Sciatic nerve (tissue), 1 donor: ENCODE data around the gene PRDM4.

GRCh38 chr12:107329464-107329946, 11.3 kb downstream of the ABTB3 start:
- PRO-cap = no peak

DNA sequence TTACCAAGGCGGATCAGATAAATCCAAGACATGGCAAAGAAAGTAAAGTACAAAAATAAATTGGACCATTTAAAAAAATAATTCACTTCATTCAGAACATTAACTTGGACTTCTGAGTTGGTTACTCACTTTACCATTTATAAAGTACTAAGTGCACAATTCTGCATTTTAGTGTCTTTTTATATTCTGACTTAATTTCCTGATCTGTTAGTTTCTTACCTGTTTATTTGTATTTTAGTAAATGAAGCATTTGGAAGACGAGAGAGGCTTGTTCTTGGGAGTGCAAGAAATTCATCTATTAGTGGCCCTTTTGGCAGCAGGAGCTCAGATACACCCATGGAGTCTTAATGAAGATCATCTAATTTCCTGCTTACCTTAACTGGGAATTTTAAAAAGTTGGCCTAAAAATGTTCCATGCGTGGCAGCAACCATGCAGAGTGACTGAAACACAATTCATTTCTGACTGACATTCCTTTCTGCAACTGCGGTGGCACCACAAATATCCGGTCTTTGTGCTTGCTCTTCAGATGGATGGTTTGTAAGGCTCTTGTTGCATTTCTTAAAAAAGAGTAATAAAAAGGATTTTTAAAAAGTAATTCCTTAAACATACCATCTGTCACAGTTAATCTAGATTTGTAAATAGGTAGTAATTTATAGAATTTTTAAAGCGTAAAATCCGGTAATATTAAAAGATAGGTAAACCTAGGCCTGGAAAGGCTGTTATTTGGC, 26.4 kb downstream of the PWP1 start:
- PRO-cap = no peak

DNA sequence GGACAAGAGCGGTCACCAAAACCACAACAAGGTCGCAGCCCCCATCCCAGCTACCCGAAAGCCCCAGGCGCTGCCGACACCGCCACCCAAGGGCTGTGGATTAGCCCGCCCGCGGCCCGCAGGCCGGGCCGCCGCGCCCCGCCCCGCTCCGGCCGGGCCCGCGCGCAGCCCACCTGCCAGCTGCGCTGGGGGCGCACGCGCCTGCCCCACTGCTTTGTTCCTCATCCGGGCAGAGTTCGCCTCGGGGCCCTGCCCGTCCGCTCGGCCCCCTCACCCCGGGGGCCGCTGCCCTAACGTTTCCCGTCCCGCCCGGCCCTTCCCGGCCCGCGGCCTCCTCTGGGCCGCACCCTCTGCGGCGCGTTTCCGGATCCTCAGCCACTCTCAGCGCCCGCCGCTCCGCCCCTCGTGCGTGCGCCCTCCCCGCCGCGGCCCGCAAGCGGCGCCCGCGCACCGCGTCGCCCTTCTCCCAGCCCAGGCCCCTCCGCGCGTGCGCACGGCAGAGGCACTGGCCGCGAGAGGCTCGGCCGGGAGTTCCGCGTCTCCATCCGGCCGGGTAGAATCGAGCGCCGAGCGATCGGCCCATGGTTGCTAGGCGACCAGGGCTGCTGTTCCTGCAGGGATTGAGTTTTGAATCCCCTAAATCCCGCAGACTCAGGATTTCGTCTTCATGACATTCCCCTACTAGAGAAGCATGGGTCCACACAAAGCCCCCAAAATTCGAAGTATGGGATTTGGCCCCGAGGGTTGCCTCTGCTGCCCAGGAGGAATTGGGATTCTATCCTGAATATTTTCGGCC, at the start of gene PRDM4:
Gene PRDM4, minus strand, starts transcription at position 354 of the 796 bp plus-strand sequence.
- PRO-cap = bidirectional peak, plus-strand start at position 499 of the sequence, minus-strand start at position 352 of the sequence

DNA sequence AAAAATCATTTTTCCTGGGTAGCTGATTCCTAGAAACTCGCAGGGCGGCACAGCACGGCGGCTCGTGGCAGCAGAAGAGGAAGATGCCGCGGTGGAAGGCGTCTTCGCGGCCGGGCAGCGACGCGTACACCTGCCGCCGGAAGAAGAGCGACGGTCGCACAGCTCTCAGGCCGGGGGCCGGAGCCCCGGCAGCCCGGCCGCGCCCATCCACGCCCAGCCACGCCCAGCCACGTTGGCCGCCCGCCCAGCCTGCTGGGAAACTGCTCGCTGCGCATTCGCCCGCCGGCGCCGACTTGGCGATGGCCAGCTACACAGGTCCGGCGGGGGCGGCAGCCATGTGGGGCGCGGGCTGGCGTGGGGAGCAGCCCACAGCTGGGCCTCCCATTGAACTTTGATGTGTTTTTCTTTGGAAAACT, 129.1 kb downstream of the ASCL4 start:
- PRO-cap = no peak

GRCh38 chr12:107912458-107912990, 138.0 kb downstream of the ASCL4 start:
- PRO-cap = no peak

GRCh38 chr12:108117182-108117934, 11.7 kb upstream of the WSCD2 start:
- PRO-cap = no peak

GRCh38 chr12:108302210-108302872, 36.8 kb downstream of the CMKLR1 start:
- PRO-cap = no peak

GRCh38 chr12:108333260-108333494, 5.9 kb downstream of the CMKLR1 start:
- PRO-cap = unidirectional peak, plus-strand start at chr12:108333341

DNA sequence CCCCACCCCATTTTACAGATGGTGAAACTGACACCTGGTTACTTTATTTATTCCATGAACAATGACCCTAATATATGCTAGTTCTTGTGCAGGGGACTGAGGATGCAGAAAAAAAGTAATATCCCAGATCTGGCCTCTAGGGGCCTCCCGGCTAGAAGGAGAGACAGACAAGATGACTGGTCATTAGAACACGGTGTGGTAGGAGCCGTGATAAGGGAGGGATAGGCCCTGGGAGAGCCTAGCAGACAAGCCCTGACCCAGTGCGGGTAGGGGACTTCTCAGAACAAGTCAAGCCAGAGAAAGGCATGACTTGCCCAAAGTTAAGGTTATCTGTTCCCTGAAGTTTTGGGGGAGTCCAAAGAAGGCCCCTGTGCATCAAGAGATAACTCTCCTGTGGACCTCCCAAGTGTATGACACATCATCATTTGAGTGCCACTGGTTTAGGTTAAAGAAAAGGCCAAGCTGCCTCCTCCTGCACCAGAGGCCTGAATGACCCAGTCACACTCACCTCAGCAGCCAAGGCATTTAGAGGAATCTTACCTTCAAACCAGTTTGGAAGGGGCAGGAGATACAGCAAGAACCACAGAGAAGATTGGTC, 1.7 kb downstream of the CMKLR1 start:
- PRO-cap = unidirectional peak, plus-strand start at position 186 of the sequence

- PRO-cap = no peak
Measured at GRCh38 chr12:108515936-108516101, 742 bp downstream of the FICD start.

DNA sequence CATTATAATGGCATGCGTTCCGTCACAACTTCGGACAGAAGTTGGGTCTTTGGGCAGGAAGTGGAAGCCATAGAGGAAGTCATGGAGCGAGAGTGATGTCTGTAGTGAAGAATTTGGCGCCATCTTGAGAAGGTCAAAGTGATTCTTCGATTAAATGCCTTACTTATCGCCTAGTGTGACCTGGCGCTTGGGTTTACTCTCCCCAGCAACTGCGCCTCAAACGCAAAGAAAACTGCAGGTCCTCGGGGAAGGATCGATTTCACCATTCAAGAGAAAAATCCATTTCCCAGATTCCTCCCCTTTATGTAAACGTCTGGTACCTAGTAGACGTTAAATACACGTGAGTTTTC, 362 bp upstream of the SART3 start:
- PRO-cap = bidirectional peak, plus-strand start at position 104 of the sequence, minus-strand start outside the sequence

DNA sequence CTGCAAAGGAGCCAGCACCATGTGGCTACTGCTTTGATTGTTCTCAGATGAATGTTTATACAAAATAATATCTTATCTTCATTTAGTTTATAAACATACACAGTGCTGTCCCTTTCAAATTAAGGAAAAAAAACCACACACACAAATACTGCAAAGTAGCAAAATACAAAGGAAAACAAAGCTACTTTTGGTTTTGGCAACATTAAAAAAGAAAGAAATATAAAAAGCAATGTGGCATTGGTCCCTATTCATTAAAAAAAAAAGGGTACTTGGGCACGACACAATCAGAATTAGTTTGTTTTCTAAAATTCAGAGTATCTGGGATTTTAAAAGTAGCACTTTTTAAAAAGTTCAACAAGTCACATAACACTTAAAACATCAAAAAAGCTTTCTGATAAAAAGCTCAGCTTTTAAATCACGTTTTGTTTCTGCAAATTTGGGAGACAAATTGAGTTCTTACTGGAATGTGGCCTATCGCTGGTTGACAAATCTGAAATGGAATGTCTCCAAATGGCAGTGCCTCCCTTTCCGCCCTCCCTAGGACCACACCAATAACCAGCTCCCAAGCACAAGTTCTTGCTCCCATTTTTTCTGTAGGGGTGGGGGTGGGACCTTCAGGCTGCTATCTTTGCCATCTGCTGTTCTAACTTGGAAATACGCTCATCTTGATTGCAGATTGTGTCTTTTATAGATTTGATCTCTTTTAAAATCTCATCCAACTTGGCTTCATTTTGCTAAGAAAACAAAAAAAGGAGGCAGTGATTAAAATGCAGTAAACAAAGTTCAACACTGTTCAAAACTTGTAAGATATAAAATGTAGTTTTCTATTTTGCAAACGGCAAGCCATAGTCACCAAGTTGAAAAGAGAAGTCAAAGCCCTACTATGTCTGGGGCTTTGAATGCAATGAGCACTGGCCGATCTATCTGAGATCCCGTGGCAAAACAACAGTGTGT, 13.4 kb upstream of the SELPLG start:
- PRO-cap = no peak

- PRO-cap = no peak
Measured at GRCh38 chr12:108664220-108665572, 31.0 kb upstream of the SELPLG start.

GRCh38 chr12:108696319-108697115, 34.8 kb downstream of the CORO1C start:
- PRO-cap = no peak

DNA sequence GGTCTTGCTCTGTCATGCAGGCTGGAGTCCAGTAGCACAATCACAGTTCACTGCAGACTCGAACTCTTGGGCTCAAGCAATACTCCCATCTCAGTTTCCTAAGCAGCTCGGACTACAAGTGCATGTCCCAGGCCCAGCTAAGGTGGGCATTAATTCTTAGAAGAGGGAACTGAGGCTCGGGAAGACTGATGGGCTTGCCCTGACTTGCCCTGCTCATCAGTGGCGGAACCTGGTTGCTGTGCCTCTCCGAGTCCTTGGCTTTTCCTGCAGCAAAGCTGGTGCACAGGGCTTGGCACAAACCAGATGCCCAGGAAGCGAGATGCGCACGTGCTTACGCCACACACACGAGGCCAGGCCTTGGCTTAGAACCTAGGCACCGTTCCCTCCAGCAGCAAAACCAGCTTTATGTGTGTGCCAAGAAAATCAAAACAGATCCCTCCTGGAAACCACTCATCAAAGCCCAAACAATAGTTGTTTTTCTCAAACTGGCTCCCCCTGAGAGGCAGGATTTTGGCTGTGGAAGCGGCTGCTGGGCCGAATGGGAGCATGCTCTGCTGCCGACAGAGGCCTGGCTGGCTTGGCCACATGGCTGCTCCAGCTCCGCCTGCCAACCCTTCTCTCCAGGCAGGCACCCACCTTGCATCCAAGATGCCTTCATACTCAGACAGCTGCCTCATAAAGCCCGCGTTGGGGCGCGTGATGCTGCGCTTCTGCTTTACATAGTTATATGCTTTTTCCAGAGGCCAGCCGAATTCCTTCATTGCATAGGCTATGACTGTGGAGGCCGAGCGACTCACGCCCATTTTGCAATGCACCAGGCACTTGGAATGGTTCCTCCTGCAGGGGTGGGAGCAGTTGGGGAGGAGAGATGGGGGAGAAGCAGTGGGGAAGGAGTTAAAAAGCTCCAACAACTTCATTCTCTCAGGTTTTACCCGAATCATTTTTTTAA, 58.7 kb downstream of the SSH1 start:
- PRO-cap = no peak

DNA sequence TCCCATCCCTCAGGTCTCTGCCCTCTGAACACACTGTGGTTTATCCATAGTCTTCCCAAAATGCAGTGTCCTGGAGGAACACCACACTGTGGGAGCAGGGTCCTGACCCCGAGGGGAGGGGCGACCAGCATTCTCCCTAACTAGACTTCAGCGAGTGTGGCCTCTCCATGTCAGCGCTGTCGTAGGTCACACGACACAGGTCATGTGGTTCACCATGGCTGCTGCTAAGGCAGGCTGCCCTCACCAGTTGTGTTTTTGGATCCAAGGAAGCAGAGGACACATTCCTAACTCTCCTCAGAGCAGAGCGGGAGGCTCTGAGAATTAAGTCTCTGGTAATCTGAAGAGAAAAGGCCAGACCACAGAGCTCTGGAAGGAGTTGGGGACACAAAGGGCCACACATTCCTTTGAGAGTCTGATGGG, 50.4 kb downstream of the SSH1 start:
- PRO-cap = no peak

DNA sequence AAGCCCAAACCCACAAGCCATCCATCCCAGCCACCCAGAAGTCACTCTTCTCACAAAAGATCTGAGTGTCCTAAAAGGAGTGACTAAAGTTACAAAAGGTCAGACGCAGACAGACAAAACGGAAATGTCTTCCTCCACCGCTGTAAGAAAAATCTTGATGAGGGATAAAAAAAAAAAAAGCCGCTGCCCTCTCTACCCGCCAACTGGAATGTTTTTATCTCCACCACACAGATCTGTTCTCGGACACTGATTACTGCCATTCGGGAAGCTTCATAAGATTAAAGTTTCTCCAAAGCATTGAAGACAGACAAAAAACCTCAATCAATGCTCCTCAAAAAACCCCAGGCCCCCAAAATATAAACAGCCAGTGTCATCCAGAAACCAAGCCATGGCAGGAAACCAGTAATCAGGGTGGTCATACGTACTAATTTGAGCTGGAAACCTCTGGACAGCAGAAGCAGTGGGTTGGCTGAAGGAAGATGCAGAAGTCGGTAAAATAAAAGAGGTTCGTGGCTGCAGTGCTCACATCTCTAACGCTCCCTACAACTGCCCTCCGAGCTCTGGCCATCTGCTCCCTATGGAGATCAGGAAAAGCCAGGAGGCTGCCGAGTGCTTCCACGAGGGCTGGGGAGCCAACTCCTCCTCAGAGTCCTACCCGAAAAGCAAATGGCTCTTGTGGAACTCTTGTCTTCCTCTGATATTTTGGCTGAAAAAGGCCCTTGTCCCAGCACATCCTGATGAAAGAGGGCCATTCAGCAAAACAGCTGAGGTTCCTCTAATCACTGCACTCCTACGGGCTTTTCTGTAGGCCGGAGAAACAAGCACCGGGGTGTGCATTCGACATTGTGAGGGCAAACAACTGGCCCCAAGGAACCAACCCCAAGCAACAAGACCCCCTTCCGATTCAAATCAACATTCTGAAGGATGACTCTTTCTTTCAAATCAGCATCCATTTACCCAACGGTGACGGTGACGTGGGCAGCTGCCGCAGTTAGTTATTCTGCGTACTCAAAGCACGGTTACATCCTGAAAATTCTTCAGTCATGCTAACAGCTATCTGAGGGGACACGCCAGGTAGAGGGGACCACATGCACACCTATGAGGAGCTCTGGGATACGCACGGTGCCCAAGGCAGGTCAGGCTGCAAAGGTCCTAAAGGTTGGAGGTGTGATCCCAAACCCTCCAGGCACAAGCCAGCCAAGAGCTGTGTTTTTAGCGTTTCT, 30.1 kb downstream of the SSH1 start:
- PRO-cap = unidirectional peak, minus-strand start at position 548 of the sequence; unidirectional peak, minus-strand start at position 562 of the sequence; unidirectional peak, minus-strand start at position 696 of the sequence

GRCh38 chr12:108833800-108834084, 23.6 kb downstream of the SSH1 start:
- PRO-cap = no peak

- PRO-cap = no peak
Measured at GRCh38 chr12:108850798-108851731, 6.3 kb downstream of the SSH1 start.

DNA sequence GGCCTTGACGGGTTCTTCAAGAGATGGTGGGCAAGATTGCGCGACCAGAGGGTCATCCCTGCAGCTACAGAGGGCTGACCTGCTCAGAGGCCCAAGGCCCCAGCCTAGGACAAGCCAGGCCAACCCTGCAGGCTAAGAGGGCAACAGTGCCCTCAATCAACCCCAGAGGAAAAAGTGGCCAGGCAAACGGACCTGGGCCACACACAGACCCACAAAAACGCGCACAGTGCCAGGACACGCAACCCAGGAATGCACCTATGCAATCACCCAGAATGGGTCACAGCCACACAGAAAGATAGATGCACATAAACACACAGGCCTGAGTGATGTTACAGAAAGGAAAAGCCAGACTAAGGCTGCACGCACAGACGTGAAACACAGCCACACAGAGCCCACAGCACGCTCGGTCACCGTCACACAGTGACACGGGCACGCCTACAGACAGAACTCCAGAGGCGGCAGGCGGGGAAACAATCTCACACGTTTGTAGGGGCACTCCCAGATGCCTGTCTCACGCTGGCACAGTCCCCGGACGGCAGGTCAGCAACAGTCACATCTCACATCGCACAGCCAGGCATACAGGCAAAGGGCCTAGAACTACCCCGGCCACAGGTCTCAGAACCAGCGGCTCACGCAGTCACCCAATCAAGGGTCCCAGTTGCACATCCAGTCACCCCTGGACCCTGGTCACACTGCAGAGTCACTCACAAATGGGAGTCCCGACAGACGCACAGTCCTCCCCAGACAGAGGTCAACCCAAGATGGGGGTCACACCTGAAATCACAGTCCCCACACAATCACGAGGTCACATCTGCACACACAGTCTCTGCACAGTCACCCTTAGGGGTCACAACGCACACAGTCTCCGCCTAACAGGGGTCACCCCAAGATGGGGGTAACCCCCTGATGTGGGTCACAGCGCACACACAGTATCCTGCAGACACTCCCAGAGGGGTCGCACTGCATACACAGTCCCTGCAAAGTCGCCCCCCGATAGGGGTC, 876 bp downstream of the SSH1 start:
- PRO-cap = bidirectional peak, plus-strand start at position 524 of the sequence, minus-strand start at position 422 of the sequence